B cell (primary cell): ENCODE data around the genes FA2H and LDHD.

GRCh38 chr16:72974187-72974874 lies 73.6 kb downstream of the ZFHX3 start:
- PRO-cap, result no peak
- CAGE, long polyA plus RNA, result no peak

GRCh38 chr16:73043475-73044523 lies 4.1 kb downstream of the ZFHX3 start:
- PRO-cap, result no peak
- CAGE, long polyA plus RNA, result no peak

DNA sequence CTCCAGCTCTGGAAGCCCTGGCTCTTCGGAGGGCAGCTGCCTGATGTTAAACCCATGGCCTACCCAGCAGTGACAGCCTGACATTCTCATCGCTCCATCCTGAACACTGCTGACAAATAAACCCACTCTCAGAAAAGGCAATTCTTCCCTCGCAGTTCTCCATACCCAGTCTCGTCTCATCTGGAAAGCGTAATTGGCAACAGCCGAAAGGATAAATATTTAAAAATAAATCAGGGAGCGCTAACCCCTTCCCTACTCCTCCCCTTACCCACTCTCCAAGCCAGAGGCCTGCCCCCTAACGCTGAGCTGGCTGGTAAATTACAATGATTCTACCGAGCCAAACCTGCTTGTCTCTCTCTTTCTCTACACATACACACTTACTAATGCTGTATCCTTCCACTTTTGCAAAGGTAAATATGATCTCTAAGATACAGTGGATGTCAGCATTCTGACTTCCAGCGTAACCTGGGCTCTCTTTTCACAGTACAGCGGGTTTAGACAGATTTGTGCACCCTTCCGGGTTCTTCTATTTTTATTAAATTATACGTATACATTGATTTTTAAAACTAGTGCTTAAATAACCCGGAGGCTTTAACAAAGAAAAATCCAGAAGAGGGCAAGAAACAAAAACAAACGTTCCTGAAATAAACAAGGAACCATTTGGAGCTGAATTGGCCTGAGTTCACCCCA lies 2.9 kb upstream of the ZFHX3 start:
- PRO-cap, result no peak
- CAGE, long polyA plus RNA, result no peak

- PRO-cap, result no peak
- CAGE, long polyA plus RNA, result no peak
Observed at GRCh38 chr16:73052618-73053114, 4.7 kb upstream of the ZFHX3 start.

GRCh38 chr16:73056400-73056754 lies 8.4 kb upstream of the ZFHX3 start:
- PRO-cap, result no peak
- CAGE, long polyA plus RNA, result no peak

GRCh38 chr16:73143853-73144600 lies 96.1 kb upstream of the ZFHX3 start:
- PRO-cap, result no peak
- CAGE, long polyA plus RNA, result no peak

- PRO-cap, result no peak
- CAGE, long polyA plus RNA, result no peak
Observed at GRCh38 chr16:73173336-73173647, 125.4 kb upstream of the ZFHX3 start.

DNA sequence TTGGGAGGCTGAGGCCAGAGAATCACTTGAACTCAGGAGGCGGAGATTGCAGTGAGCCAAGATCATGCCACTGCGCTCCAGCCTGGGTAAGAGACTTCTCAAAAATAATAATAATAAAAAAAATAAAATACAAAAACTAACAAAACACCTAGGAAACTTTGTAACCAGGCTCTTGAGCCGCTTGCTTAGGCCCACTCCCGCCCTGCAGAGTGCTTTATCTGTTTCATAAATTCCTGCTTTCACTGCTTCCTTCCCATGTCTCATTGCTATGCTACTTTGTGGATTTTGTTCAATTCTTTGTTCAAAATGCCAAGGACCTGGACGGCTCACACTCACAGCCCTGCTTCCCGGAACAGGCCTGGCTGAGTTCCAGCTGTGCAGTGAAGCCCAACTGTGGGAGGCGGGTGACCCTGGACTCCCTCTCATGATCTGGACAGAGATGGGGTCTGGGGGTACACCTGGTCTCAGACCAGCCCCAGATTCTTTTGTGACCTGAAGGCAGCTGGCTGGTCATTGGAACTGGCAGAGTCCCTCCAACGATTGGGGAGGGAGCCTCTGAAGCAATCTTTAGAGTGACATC lies 20.3 kb downstream of the NPIPB15 start:
- PRO-cap, result no peak
- CAGE, long polyA plus RNA, result no peak

DNA sequence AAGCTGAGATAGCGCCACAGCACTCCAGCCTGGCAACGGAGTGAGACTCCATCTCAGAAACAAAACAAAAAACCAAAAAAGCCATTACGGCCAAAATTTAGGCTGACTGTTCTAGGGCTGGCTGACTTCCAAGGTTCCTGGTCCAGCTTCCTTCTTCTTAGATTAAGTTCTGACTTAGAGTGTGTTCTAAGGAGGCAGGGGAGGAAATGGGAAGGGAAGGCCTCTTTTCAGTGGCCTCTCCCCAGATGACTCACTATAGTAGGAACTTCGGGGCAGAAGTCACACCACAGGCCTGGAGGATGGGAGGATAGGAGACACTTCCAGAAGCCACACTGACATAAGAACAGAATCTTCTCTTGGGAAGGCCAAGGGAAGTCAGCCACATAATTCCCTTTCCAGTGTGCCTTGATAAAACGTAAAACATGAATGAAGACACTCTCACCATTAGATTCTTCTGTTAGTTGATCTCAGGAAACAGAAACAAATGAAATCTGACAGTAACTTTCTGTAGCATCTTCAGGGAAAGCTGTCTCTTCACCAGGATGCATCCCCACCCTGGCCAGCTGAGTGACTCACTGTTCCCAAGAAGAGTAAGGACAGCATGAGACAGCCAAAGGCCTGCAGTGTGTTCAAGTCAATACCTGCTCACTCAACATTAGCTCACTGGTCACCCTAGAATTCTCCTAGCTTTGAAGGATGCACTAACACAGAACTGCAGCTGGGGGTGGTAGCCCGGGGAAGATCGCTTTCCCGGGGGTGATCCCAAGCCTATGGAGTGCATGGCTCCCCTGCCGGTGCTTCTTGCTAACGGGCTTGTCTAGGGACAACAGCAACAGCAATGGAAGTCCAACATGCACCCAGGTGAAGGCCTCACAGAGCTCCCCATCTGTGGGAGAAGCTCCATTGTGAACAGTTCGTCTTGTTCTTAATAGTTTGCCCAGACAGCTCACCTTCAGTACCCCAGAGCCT lies 28.1 kb upstream of the CLEC18B start:
- PRO-cap, result no peak
- CAGE, long polyA plus RNA, result no peak

DNA sequence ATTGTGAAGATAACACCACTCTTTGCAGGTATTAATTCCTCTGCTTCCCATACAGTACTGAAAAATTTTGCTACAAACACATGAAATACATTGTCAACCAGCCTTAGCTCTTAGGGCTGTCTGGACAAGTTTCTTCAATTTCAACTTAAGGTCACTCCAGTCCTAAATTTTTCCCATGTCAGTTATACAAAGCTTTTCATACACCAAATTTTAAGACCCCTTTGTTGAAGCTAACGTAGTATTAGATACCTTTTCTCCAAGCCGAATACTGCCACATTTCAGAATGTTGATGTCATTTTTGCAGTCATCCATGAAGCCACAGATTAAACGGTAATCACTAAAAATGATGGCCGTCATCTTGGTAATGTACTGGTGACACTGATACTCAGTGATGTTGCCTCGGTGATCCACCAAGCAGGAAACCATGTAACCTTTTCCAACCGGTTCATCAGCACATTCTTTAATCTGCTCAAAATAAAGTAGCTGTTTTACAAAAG lies 82.1 kb upstream of the CLEC18B start:
- PRO-cap, result no peak
- CAGE, long polyA plus RNA, result no peak

GRCh38 chr16:74637385-74638123 lies 29.1 kb downstream of the RFWD3 start:
- PRO-cap, result no peak
- CAGE, long polyA plus RNA, result no peak

- PRO-cap, result no peak
- CAGE, long polyA plus RNA, result no peak
Observed at GRCh38 chr16:74726107-74726434, 25.4 kb upstream of the MLKL start.

DNA sequence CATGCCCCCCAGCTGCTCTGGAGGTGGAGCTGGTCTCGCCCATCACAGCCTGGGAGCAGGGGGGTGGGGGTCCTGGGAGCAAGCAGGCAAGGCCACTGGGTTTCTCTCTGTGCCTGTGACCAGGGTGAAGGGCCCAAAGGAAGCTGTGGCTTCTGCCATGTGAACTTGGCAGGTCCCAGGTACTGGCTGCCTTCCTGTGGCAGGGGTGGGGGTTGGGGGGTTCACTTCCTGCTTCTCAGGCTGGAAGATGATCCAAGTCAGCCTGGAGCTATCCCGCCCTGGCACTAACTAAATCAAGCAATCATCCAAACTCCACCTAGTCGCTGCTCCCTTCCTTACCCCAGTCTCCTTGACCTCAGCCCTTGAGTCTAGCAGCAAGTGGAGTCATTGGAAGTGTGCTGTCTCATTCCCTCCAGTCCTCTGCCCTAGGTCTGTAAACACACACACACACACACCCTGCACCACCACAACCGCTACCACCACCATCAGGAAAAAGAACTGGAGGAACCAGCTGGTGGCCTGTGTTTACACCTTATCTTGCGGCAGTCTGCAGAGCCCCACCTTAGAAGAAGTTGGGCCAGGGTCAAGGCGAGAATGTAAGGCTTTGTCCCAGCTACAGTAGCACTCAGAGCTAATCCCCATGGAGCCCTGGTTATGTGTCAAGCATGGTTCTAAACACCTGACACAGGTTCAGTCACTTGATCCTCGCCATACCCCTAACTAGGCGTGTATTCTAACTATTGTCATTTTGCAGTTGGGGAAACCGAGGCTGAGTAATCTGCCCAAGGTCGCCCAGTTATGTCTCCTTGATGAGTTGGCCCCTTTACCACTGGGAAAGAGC lies 29.7 kb upstream of the MLKL start:
- PRO-cap, result no peak
- CAGE, long polyA plus RNA, result no peak

DNA sequence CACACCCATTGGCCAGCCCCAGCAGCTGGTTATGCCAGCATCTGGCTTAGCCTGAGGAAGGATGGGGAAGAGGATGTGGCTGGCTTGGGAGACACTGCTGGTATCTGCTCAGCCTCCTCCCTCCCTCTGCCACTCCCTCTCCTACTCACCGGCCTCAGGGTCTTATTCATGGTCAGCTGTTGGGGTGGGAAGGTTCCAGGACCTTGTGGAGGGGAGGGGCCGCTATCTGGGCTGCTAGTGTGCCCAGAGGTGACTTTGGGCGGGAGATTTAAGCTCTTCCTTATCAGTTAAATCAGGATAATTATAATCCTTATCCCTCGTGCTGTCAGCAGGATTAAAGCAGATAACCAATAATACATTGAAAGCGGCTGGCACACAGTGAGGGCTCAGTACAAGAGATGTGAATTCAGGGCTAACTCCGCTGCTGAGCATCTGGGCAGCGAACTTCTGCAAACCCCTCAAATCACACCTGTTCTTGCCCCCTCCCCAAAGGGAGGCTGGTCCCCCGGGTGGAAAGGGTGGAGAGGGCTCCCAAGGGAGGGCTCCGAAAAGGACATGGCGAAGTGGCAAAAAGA lies 36.1 kb upstream of the MLKL start:
- PRO-cap, result no peak
- CAGE, long polyA plus RNA, result no peak

DNA sequence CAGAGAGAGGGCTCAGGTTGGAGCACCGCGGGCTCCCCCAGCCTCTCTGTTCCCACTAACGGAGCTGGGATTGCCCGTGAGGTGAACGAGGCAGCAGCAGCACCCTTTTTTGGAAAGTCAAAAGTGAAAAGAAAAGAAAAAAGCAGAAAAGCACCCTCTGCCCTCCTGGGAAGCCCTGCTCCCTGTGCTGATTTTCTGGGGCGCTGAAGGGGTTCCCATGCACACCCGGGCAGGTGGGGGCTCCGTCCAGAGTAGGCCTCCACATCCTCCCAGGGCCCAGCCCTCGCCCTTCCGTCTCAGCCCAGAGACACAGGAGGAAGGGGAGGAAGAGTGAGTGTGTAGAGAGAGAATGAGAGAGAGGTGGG lies 36.8 kb downstream of the FA2H start:
- PRO-cap, result no peak
- CAGE, long polyA plus RNA, result no peak

GRCh38 chr16:74774058-74775197 lies at the start of gene FA2H:
Gene FA2H (minus strand): TSS chr16:74774820.
- PRO-cap, result bidirectional peak, plus-strand start at chr16:74775024, minus-strand start at chr16:74774820
- CAGE, long polyA plus RNA, result no peak

DNA sequence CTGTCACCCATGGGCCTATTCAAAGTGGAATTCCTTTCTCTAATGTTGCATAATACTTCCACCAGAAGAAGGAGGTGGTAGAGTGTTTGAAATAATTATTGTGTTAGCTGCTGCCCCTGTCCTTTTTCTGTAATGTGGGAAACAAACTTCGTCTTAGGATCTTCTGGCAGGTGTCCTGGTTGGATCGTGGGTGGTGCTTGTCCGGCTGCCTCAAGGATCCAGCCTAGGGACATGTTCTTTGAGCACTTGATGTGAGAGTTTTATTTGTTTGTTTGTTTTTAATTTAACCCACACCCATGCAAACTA lies 46.0 kb downstream of the ZNRF1 start:
- PRO-cap, result no peak
- CAGE, long polyA plus RNA, result no peak

DNA sequence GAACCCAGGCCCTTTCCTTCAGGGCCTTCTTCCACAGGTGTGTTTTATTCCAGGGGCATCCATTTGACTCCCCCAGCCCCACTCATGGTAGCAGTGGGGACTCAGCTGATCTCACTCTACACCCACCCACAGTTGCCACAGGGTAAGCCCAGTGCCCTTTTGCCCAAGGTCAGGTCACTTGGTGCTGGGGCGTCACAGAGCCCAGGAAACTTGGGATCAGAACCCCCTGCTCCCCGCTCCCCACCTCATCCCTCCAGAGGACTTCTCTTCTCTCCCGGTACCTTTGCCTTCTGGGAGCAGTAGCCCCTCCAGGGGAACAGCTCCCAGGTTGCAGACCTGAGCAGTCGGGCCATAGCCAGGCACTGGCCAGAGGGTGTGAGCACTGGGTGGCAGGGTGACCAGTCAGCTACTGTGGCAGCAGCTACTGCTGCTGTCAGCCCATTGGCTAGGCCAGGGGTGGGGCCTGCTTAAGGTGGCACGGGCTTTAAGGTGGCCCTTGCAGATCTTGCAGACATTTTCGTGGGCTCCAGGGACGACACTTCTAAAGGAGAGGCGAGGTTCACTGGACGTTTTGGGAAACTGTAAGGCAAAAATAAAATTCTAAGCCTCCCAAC lies at the start of gene LDHD:
Gene LDHD, minus strand, starts transcription at position 413 of the 614 bp plus-strand sequence.
- PRO-cap, result no peak
- CAGE, long polyA plus RNA, result no peak

GRCh38 chr16:75382879-75383128 lies 50.5 kb downstream of the CFDP1 start:
- PRO-cap, result no peak
- CAGE, long polyA plus RNA, result no peak

DNA sequence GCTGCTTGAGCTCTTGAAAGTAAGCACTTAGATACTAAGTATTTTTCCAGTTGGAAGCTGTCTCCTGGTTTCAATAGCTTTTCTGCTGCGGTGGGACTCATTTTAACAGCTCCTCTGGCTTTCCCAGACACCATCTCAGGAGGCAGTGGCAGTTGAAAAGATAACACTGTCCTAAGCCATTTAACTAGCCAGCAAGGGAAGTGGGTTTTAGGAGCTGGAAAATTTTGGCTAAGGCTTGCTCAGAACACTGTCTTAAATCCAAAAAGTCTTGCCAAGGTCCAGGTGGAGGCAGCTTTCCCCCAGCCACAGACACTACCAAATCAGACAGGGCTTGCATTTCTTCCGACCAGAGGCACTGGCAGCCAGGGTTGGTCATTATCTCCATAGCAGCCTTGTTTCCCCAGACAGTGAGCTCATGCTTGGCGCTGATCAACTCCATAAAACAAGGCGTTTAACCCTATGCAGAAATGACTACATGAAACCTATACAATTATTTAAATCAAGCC lies 24.8 kb downstream of the GABARAPL2 start:
- PRO-cap, result no peak
- CAGE, long polyA plus RNA, result no peak